Glomerular endothelial cell (primary cell): ENCODE measurements around a stretch of chr12.

GRCh38 chr12:15222007-15222514 is 844 bp upstream of the RERG start:
- RAMPAGE, long total RNA = no peak

DNA sequence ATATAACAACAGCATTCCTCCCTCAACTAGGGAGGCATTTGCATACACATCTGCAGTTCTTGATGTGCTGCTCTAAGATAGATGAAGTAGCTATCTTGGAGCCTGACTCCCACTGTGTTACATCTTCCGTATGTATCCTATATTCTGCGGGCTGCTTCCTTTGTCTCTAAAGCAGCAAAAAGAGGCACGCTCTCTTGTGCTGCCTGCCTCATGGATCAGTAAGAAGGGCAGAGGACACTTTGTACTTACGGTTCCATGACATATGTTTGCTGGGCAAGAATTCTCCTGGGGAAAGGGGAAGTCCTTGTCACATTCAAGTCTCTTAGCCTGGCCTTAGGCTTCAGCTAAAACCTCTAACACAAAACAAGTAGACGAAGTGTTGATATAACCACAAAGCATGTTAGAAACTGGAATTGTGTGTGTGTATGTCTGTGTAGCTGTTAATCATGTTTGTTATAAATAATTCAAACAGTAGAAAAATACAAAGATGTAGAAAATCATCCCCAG is 2.5 kb upstream of the RERG start:
- RAMPAGE, long total RNA = no peak

DNA sequence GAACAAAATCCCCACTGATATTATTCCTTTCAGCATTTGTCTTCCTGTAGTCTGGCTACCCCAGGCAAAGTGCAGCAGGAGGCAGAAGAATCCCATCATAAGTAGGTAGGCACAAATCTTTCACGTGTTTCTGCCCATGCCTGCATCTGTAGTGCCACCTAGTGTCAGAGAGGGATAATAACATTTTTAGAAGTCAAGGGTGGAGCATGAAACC is 47.7 kb upstream of the RERG start:
- RAMPAGE, long total RNA = no peak

GRCh38 chr12:15563793-15564224 is 225.4 kb downstream of the EPS8 start:
- RAMPAGE, long total RNA = no peak

- RAMPAGE, long total RNA = no peak
Observed at GRCh38 chr12:15788149-15788666, 980 bp downstream of the EPS8 start.

DNA sequence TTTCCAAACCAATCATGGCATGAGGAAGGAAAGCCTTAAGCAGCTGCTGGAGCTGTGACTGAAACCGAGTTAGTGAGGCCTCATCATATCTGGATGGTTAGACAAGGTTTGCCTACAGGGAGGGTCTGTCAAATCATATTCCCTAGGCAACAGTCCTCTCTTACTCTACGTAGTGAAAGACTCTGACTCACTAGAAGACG is 29.9 kb upstream of the STRAP start:
- RAMPAGE, long total RNA = no peak

DNA sequence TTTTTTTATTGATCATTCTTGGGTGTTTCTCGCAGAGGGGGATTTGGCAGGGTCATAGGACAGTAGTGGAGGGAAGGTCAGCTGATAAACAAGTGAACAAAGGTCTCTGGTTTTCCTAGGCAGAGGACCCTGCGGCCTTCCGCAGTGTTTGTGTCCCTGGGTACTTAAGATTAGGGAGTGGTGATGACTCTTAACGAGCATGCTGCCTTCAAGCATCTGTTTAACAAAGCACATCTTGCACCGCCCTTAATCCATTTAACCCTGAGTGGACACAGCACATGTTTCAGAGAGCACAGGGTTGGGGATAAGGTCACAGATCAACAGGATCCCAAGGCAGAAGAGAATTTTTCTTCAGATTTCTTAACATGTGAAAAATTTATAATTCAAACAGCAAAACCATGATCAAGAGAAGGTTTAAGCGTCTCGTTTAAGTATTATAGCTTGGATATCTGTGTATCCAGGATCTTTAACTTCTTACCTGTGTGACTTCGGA is 944 bp downstream of the DERA start:
- RAMPAGE, long total RNA = no peak

GRCh38 chr12:15995079-15996221 is 84.3 kb downstream of the DERA start:
- RAMPAGE, long total RNA = no peak

GRCh38 chr12:16361071-16361578 is 13.7 kb downstream of the MGST1 start:
- RAMPAGE, long total RNA = no peak

GRCh38 chr12:16493165-16493545 is 112.8 kb downstream of the LMO3 start:
- RAMPAGE, long total RNA = no peak

DNA sequence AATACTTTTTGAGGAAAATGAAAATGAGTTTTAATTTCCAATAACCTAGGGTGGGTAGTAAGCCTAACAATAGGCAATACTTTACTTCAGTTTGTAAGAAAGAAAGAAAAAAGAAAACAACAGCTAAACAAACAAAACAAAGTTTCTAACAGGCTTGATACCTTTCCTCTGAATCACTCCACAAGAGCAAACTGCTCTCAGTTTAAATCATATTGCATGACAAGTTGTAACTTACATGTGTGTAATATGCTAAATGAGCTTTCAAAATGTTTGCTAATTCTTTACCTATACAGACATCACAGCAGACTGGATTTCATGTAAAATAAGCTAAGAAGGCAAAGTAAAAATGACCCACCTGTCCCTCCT is 6.7 kb upstream of the LMO3 start:
- RAMPAGE, long total RNA = no peak

DNA sequence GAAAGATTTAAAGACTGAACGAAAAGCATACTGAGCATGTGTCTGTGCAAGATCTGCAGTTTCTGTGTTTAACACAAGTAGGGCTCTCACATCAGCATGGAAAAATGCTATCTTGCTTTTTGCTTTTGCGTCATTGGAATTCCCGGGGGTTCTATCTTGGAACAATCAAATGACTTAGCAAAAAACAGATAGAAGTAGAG is 162.0 kb downstream of the CAPZA3 start:
- RAMPAGE, long total RNA = no peak

- RAMPAGE, long total RNA = no peak
Observed at GRCh38 chr12:19236725-19237185, 107.2 kb downstream of the PLEKHA5 start.

DNA sequence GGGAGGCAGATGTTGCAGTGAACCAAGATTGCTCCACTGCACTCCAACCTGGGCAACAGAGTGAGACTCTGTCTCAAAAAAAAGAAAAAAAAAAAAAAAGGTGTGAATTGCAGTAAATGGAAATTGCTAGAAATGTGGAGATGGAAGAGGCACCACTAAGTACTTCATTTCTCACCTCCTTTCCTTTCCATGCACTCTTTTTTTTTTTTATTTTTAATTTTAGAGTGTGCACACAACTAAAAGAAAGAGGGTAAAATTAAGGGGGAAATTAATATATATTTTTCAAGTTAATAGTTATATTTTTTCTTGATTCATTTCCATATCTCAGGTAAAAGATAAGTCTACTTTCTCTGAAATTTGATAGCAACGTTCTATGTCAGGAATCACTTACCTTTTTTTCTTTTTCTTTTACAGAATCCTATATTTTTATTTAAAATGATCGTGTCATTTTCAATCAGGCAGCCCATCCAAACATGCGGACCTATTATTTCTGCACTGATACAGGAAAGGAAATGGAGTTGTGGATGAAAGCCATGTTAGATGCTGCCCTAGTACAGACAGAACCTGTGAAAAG is 139.9 kb downstream of the PLEKHA5 start:
- RAMPAGE, long total RNA = no peak

DNA sequence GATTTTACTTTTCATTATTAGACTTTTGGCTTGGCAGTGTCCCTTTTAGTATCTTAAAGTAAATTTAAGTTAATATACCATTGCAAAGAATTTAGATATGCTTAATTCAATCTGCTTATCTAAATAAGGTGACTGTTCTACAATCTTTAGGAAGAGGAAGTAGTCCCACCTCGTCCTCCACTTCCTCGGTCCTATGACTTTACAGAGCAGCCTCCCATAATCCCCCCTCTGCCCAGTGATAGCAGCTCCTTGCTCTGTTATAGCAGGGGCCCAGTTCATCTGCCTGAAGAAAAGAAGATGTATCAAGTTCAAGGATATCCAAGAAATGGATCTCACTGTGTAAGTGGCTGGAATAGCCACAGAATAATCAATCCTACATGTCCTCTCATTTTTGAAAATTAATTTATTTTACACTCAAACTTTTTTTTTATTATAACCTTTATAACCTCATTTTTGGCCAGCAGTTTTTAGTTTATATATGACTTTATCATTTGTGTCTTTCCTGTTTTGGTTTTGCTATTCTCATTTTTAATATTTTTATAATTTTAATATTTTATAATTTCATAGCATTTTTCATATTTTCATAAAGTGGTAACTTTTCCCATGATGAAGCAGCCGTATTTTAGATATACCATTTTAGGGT is 92.3 kb upstream of the AEBP2 start:
- RAMPAGE, long total RNA = no peak

GRCh38 chr12:19431756-19432245 is 7.5 kb upstream of the AEBP2 start:
- RAMPAGE, long total RNA = no peak

- RAMPAGE, long total RNA = no peak
Observed at GRCh38 chr12:19439110-19439402, 236 bp upstream of the AEBP2 start.

DNA sequence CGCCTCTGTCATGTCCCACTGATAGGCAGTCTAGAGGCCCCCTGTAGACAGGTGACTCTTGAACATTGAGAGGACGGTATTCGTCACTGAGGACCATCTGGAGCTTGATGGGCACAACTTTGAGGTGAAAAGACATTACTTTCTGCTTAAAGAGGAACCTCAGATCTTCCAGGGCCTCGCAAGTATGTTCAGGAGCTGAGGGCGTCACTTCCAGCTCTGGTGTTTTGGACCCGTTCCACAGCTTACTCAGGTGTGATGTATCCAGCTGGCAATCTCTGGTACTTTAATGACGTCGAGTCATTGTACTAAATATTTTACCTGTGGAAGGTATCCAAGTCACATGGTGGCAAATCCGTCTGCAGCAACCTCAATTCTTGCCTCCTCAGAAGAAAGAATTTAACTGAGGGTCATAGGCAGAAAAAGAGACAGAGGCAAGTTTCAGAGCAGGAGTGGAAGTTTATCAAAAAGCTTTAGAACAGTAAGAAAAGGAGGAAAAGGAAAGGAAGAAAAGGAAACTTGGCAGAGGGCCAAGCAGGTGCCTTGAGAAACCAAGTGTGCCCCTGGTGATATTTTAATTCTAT is 250.5 kb downstream of the AEBP2 start:
- RAMPAGE, long total RNA = no peak

- RAMPAGE, long total RNA = no peak
Observed at GRCh38 chr12:19710872-19711352, 271.6 kb downstream of the AEBP2 start.

DNA sequence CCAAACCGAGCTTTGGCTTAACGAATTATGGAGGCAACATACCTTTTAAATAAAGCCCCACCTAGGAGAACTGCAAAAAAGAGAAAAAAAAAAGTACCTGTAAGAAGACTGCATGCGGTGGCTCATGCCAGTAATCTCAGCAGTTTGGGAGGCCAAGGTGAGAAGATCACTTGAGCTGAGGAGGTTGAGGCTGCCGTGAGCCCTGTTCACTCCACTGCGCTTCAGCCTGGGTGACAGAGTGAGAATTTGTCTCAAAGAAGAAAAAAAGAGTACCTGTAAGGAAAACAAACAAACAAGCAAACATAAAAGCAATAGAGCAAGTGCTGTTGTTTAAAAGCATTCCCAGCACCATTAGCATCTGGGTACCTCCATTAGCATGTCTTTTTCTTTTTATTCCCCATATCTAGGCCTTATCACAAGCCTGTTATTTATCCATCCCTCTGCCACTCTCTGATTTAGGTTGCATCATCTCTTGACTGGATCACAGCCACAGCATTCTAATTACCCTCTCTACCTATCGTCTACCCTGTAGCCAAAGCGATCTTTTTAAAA is 423.0 kb upstream of the PDE3A start:
- RAMPAGE, long total RNA = no peak